M059J (cell line): ENCODE measurements around a stretch of chr13.

- RAMPAGE, long total RNA = no peak
These were observed 91.2 kb downstream of the COL4A2 start for GRCh38 chr13:110398171-110398850.

DNA sequence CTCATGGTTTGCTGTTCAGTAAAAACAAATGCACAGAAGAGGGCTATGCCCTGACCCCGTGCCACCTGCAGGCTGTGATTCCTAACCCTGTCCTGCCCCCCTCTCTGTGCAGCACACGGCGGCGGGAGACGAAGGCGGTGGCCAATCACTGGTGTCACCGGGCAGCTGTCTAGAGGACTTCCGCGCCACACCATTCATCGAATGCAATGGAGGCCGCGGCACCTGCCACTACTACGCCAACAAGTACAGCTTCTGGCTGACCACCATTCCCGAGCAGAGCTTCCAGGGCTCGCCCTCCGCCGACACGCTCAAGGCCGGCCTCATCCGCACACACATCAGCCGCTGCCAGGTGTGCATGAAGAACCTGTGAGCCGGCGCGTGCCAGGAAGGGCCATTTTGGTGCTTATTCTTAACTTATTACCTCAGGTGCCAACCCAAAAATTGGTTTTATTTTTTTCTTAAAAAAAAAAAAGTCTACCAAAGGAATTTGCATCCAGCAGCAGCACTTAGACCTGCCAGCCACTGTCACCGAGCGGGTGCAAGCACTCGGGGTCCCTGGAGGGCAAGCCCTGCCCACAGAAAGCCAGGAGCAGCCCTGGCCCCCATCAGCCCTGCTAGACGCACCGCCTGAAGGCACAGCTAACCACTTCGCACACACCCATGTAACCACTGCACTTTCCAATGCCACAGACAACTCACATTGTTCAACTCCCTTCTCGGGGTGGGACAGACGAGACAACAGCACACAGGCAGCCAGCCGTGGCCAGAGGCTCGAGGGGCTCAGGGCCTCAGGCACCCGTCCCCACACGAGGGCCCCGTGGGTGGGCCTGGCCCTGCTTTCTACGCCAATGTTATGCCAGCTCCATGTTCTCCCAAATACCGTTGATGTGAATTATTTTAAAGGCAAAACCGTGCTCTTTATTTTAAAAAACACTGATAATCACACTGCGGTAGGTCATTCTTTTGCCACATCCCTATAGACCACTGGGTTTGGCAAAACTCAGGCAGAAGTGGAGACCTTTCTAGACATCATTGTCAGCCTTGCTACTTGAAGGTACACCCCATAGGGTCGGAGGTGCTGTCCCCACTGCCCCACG lies 49.4 kb downstream of the RAB20 start:
- RAMPAGE, long total RNA = no peak

GRCh38 chr13:110536037-110536843 lies 25.3 kb downstream of the RAB20 start:
- RAMPAGE, long total RNA = no peak

GRCh38 chr13:110557335-110558497 lies 3.8 kb downstream of the RAB20 start:
- RAMPAGE, long total RNA = no peak

DNA sequence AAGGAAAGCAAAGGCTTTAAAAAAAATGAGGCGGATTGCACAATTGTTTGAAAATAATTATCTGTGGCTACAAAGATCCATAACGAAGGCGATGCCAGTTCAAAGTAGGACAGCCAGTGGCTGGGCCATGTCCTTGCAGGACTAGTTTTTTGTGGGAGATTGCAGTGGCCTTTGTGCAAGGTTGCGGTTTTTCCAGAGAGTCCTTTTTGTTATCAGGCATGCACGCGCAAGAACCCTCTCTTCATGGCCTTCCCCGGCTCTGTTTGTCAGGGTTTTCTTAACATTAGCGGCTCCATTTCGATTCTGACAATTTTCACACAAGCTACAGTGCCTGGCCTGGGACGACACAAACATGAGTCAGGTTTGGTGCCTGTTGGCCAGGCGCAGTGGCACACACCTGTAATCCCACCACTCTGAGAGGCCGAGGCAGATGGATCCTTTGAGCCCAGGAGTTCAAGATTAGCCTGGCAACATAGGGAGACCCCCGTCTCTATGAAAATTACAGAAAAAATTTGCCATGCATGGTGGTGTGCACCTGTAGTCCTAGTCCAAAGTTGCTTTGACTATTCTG lies 1.8 kb upstream of the RAB20 start:
- RAMPAGE, long total RNA = no peak

DNA sequence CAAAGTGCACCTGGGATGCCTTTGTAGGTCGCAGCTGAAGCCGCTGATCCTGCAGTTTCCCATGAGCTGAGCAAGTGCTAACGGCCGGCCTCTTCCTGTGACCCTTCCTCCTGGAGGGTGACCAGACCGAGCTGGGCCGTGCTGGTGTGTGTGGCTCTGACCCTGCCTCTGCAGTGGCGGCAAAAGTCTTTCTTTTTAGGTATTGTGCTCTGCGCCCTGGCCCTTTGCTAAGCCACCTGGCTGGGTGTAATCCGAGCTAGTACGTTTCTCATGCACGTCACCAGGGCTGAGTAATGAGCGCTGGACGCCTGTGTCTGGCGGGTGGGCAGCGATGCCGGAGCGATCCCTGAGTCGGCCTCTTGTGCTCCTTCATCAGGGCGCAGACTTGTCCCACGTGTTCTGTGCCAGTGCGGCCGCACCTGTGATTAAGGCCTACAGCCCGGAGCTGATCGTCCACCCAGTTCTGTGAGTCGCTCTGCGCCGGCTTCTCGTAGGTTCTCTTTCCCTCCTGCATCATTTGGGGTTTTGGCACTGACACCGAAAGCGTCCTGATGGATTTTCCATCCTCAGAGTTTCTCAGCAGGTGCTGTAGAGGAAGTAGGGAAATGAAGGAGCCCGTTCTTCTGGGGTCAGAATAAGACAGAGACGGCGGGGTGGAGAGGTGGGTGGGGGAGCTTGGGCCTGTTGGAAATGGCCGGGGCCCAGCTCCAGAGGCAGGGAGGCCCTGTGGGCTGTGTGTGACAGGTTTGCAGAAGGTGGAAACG lies 9.7 kb downstream of the NAXD start:
- RAMPAGE, long total RNA = no peak

DNA sequence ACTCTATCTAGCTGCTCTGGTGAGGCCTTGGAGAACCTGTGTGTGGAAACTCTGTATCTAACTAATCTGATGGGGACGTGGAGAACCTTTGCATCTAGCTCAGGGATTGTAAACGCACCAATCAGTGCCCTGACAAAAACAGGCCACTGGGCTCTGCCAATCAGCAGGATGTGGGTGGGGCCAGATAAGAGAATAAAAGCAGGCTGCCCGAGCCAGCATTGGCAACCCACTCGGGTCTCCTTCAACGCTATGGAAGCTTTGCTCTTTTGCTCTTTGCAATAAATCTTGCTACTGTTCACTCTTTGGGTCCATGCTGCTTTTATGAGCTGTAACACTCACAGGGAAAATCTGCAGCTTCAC lies 93.0 kb downstream of the ANKRD10 start:
- RAMPAGE, long total RNA = no peak

- RAMPAGE, long total RNA = no peak
These were observed 44.9 kb downstream of the ANKRD10 start for GRCh38 chr13:110869910-110870490.

- RAMPAGE, long total RNA = no peak
These were observed 26.3 kb downstream of the ANKRD10 start for GRCh38 chr13:110888367-110889160.

GRCh38 chr13:111152632-111153064 lies 37.5 kb downstream of the ARHGEF7 start:
- RAMPAGE, long total RNA = no peak

DNA sequence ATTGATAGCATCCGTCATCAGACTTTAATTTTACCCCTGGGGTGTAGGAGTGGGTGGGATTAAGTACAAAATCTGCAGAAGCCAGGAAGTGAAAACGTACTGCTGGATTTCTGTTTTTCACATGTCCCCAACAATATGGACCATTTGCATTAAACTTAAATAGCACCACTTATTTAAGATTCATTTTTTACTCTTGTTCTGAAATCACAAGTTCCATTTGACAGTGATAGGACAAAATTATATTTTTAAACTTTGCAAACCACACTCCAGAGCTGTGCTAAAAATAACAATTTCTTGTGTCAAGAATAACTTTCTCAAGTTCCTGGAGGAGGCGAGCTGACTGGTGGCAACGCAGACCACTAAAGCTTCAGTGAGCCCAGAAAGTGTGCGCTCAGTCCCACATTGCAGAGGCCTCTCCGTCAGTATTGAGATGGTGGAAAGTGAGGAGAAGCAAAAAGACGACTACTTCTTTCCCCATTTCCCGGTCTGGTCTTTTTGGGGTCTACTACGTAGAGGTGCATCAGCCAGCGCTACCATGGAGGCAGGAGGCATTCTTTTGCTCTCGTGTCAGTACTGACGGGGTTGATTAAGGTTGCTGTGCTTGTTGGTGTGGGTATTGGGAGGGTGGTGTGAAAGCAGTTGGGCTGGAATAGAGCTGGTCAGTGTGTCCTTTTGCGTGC lies 71.5 kb downstream of the ARHGEF7 start:
- RAMPAGE, long total RNA = no peak

- RAMPAGE, long total RNA = no peak
These were observed 89.7 kb downstream of the ARHGEF7 start for GRCh38 chr13:111204389-111205593.

GRCh38 chr13:111215580-111216044 lies 100.5 kb downstream of the ARHGEF7 start:
- RAMPAGE, long total RNA = no peak

DNA sequence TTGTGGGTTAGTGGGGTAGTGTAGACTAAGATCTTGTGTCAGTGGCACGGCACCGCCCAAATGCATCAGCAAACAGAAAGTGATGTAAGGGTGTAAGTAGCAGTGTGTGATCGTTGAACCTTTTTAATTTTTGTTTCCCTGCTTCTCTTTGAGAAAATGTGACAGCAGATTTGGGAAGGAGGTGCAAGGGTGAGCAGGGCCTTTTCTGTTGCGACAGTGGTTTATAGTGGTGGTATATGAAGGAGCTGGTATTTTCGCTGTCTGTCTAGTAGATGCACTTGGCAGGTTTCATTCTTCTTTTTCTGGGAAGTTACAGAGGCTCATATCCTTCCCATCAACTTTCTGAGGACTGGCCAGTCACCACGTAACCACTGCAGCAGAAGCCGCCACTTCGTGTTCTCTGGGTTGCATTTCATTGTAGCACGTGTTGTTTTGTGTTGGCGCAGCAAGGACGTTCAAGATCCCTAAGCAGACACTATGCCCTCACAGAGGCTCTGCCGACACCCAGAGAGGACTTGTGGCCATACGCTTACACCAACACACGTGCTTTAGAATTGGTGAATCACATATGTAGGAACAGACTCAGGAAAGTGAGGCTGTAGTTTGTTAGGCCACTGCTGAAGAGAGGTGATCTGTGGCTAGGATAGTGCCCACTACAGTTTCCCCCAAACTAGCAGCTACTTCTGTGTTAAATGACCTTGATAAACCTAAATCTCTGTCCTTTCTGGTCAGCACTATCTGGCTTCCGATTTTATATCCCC lies 42.2 kb upstream of the TEX29 start:
- RAMPAGE, long total RNA = no peak

- RAMPAGE, long total RNA = no peak
These were observed 39.8 kb upstream of the TEX29 start for GRCh38 chr13:111280700-111281012.

GRCh38 chr13:111281065-111281630 lies 39.3 kb upstream of the TEX29 start:
- RAMPAGE, long total RNA = no peak

DNA sequence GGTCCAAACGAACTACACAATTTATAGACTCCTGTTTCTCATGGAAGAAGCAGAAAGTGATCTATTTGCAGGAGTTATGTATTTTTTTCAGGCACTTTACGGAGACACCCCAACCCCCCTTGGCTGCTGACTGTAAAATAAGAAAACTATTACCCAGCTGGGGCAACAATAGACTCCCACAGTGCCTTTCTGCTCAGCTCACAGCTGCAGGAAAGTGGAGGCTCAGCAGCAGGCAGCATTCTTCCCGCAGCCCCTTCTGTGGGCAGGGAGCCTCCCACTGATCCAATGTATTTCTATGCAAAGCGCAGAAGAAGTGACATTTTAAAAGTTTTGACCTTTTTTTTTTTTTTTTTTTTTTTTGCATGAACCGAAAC lies 95.0 kb downstream of the SOX1 start:
- RAMPAGE, long total RNA = no peak

- RAMPAGE, long total RNA = no peak
These were observed 146.6 kb upstream of the SPACA7 start for GRCh38 chr13:112229462-112229974.

- RAMPAGE, long total RNA = no peak
These were observed 97.7 kb downstream of the SPACA7 start for GRCh38 chr13:112473797-112474218.

GRCh38 chr13:112562682-112563297 lies 25.2 kb downstream of the TUBGCP3 start:
- RAMPAGE, long total RNA = no peak